Gallbladder (tissue), 1 donor: ENCODE data around the genes ELF2, NAA15 and SETD7.

DNA sequence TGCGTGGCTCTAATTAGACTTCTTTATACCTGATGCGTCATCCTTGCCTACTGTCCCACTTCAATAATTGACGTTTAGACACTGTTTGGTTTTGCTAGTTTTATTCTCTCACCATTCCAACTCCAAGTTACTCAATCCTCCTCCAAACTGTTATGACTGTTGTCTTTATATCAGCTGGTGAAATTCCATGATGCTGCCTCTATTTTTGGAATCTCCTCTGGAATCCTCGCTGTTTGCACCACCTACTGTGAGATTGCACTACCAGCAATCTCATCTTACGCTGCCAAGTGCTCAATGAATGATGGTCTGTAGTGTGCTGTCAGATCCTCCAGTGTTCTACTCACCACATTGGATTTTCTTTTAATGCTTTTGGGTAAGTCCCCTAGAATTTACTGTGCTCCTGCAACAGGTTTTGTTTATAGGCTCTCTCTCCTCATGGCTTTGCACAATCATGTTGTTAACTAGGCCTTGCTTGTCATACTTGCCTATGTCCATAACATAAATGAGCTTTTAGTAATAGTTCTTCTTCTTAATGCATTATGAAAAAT lies 13.2 kb upstream of the PCDH18 start:
- PRO-cap, result no peak

- PRO-cap, result no peak
These were observed 13.7 kb upstream of the SLC7A11 start for GRCh38 chr4:138255892-138256272.

DNA sequence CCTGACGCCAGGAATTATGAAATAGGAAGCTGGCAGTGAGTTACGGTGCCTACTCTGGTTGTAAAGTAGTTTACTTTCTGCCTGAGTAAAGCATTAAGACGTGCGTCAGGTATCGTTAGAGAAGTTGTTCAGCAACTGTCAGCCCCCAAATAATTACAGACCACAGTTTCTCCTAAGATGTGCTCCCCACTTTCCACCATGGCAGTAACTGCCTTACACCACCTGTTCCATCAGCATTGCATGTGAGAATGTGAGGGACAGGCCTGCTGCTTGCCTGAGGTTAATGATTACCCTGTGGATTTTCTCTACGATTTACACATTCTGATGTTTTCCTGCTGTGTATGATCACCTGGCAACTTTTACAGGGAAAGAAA lies 92.3 kb upstream of the SLC7A11 start:
- PRO-cap, result unidirectional peak, minus-strand start at position 232 of the sequence

GRCh38 chr4:138954114-138954552 lies 61.4 kb upstream of the NOCT start:
- PRO-cap, result no peak

- PRO-cap, result bidirectional peak, plus-strand start at chr4:139083761, minus-strand start at chr4:139083751; bidirectional peak, plus-strand start at chr4:139084543, minus-strand start at chr4:139083906
These were observed 67.9 kb downstream of the NOCT start for GRCh38 chr4:139083318-139084108.

- PRO-cap, result bidirectional peak, plus-strand start at chr4:139084543, minus-strand start at chr4:139083906
These were observed 68.6 kb downstream of the NOCT start for GRCh38 chr4:139084109-139084747.

GRCh38 chr4:139176281-139177292 lies at the start of gene ELF2:
TSS of gene ELF2 (minus strand) at chr4:139177218.
- PRO-cap, result bidirectional peak, plus-strand start at chr4:139176511, minus-strand start at chr4:139176386; bidirectional peak, plus-strand start at chr4:139176858, minus-strand start at chr4:139176964; bidirectional peak, plus-strand start at chr4:139177392, minus-strand start at chr4:139177218

DNA sequence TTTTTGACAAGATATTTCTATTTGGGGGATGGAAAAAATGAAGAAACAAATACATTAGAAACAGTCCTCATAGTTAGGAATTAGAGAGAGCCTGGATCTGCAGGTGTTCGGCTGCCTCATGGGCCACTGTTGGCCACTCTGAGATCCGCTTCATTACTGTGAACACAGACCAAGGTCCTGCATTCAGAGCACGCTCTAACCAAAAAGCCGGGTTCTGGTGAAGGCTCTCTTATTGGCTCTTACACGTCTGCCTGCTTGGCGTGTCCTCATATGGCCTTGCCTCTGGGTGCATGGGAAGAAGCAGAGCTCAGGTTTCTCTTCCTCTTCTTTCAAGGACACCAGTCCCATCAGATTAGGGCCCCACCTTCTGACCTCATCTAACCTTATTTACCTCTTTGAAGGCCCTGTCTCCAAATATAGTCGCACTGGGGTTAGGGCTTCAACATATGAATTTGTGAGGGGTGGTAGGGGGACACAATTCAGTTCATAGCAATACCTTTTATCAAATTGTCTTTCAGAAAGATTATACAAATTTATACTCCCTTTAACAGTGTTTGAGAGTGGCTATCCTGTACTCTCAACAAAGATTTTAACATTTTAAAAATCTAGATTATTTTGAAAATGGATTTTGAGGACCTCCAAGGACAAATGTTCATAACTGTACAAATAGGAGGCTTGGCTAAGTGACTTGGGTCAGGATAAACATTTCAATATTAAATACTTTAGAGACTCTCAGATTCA lies 37.1 kb upstream of the ELF2 start:
- PRO-cap, result no peak

- PRO-cap, result bidirectional peak, plus-strand start at chr4:139301527, minus-strand start at chr4:139301325; unidirectional peak, plus-strand start at chr4:139301725
These were observed at the start of gene NAA15 for GRCh38 chr4:139301136-139301837. TSS of gene NAA15 (plus strand) at chr4:139301505.

DNA sequence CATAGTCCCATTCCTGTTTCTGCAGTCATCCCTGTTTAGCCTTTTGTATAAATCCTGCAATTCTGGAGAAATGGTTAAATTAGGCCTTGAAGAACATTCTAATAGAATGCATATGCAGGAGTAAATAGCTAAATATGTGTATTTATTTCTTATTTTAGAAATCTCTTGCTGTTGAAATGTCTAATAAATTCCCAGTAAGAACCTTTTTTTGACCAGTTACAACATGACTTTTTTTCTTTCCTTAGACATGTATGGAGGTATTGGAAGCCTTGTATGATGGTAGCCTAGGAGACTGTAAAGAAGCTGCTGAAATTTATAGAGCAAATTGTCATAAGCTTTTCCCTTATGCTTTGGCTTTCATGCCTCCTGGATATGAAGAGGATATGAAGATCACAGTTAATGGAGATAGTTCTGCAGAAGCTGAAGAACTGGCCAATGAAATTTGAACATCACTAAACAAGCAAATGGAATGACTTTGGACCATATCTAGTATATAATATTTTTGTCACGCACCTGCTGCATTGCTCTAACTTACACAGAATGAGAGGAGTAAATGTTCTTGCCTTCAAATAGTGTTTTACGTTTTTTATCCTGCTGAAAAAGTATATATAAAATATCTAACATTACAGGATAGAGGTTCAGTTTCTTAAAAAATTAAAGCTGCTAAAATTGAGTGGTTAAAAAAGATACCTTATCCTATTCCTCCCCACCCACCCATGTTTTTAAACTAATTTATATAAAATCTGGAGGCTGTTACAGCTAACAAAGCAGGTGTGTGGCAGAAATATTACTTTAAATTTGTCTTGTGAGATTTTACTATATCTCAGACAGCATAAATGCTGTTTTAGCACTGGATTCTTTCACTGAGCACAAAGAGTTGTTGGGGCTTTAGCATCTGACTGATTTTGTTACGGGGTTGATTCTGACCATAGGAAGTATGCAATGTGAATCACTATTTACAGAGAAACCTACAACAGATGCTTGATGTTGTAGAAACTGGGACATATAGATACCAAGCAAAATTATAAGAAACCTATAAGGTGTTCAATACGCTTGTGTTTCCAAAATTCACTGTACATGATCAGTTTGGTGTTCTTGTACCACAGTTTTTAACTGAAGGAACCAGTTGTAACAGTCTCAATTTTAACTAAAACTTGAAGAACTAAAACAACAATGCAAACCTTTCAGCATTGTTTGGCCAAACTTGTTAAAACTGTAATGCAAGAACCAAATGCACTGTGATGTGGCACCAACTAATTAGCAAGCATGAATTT lies 65.8 kb upstream of the RAB33B start:
- PRO-cap, result no peak

DNA sequence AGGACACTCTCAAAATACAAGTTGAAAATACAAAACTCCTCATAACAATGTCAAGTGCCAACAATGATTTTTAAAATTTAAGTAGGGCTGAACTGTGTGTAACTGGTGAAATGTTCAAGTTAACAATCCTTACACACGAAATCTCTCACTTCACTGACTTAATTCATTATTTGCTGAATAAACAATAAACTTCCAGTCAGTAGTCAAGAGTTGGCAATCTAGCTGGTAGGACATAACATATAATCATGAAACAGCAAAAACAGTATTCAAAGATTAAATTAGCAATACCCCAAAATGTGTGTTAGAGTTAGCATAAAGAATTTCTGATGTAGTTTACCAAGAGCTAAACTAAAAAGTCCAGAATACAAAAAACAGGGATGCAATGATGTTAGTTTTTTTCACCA lies 1.9 kb upstream of the RAB33B start:
- PRO-cap, result no peak

GRCh38 chr4:139454254-139454625 lies 319 bp downstream of the RAB33B start:
- PRO-cap, result unidirectional peak, minus-strand start at chr4:139454561

DNA sequence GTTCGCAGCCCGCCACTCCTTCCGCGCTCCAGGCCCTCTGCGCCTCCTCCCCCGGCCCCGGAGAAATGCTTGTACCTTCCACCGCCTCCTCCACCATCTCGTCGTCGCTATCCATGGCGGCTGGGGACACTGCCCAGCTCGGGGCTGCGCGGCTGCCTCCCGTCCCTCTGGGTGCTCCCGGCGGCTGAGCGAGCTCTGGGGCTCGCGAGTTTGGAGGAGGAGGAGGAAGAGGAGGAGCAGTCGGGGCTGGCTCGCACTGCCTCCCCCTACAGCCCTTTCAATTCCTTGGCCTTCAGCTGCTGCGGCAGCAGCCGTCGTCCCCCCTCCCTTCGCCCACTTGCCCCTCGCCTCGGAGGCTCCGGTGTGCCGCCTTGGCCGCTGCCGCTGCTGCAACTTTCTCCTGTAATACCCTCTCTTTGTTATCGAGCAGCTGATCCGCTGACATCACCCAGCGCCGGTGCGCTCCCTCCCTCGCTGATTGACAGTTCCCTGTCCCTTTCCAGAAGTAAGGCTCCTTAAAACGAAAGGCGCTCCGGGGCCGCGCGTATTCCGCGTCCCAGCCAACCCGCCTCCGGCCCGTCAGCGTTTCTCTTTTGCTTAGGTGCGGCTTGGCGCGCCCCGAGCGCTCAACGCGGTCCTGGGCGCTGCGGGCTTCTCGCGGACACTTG lies at the start of gene SETD7:
SETD7 (minus strand) TSS at position 197 of the 668 bp plus-strand sequence.
- PRO-cap, result bidirectional peak, plus-strand start at position 114 of the sequence, minus-strand start at position 131 of the sequence; bidirectional peak, plus-strand start at position 545 of the sequence, minus-strand start at position 197 of the sequence

DNA sequence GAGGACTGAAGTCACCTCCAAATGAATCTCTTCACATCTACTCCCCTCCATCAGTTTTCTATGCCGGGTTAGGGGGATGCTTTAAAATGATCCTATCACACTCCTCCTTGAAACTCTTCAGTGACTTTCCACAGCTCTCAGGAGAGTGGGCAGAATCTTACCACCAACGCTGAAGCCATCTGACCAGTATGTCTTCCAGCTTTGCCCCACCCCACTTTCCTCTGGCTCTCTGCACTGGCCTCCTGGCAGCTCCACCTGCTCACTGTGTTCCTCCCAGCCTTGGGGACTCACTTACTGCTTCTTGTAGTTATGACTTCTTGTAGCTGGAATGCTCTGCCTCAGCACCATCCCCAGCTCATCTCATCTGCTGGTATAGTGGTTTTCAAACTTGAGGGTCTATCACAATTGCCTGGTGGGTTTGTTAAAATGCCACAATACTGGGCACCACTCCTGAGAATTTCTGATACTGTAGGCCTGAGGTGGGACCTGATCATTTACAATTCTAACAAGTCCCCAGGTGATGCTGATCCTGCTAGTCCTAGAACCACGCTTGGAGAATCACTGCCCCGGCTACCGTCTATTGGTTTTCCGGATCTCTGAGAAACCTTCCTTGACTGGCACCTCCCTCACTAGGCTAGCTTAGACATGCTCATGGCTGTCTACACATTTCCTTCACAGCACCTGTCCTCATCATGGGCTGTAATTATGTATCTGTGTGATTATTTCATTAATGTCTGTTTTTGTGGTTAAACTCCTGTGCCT lies 152.2 kb downstream of the MGST2 start:
- PRO-cap, result no peak

GRCh38 chr4:139819837-139820304 lies 154.3 kb downstream of the MGST2 start:
- PRO-cap, result no peak

DNA sequence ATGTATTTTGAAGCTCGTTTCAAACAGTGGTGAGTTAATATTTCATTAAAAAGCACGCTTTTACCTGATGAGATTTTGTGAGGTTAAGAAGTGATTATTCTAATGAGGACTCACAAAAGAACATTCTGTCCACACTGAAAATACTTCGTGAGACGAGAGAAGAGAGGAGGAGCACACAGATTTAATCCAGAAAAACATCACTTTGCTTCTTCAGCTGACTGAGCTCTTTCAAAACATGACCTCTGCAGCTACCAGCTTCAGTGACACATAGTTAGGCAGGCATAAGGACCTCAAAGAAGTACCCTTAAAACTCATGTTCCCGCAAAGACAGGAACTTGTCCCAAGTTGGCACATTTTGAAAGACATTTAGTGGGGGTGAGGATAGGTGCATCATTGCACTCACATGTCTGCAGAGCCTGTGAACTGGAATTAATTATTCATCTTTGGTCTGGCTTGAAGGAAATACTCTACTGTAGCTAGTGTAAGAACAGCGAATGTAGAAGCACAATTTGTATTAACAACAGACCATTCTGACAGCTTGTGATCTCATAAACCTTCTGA lies 221.7 kb downstream of the MGST2 start:
- PRO-cap, result no peak

- PRO-cap, result no peak
These were observed 141.3 kb downstream of the MAML3 start for GRCh38 chr4:140012354-140013420.

- PRO-cap, result no peak
These were observed 123.9 kb downstream of the MAML3 start for GRCh38 chr4:140030086-140030574.

DNA sequence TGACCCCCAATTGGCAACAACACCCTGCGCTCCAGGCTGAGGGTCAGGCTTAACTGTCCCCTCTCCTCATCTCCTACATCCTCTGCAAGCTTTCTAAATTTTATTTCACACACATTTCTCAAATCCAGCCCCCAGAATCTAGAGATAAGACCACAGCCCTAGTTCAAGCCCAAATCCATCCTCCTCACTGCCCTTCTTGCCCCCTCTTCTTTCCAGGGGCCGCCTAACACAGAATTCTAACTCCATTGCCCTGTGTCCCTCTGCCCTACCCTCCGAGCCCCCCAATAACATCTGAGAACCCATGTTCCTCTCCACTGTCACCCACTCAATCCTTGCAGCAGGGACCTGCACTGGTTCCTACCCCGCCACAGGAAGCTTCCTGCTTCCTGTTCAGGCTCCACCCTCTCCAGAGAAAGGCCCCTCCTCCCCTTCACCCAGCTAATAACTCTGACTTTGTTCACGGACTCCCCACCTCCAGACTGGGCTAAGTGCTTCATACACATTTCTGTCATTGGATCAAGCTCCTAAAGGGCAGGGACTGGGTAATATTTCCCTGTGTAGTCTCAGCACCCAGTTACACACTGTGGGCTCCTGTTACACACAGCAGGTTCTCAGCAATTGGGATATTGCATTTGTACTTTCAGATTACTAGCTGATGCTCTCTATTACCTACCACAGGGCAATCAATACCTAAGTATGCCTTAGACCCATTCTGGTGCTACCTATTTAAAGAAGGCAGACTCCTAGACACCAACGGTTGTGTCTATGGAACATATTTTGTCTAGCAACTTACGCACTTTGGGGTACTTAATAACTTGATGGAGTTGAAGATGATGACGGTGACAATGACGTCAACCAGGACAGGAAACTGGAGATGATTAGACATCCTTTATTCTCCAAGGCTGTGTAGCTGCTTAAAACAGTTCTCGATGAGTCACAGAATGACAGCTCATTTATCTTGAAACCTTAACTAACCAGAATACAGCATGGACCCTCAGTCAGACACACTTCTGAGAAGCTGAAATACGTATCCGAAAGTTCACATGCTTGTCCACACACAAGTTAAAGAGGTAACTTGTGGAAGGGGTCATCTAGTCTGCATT lies 58.2 kb downstream of the MAML3 start:
- PRO-cap, result bidirectional peak, plus-strand start at position 471 of the sequence, minus-strand start at position 369 of the sequence; unidirectional peak, plus-strand start at position 922 of the sequence; unidirectional peak, plus-strand start at position 977 of the sequence

- PRO-cap, result no peak
These were observed 22.2 kb downstream of the MAML3 start for GRCh38 chr4:140131702-140132199.